M059J (cell line): Measurements from ENCODE around the genes IDI2 and IDI1.

- RAMPAGE, long total RNA = no peak
Measured at GRCh38 chr10:73425-74286, 24.6 kb upstream of the TUBB8 start.

DNA sequence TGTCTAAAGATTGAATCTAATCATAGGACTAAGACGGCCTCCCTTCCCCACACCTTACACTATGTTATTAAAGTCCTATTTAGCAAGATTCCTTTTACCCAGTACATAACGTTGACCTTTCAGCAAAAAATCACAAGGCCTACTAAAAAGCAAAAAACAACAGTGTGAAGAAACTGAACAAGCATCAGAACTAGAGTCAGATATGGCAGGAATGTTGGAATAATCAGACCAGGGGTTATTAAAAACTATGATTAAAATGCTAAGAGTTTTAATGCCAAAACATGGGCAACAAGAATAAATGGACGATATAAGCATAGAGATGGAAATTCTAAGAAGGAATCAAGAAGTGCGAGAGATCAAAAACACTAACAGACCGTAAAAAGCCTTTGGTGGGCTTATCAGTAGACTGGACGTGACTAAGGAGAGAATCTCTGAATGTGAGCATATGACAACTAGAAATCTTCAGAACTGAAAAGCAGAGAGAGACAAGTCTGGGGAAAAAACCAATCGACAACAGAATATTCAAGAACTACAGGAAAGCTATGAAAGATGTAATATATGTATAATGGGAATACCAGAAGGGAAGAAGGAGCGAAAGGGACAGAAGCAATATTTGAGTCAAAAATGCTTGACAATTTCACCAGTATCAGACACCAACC, 34.1 kb downstream of the ZMYND11 start:
- RAMPAGE, long total RNA = no peak

- RAMPAGE, long total RNA = no peak
Measured at GRCh38 chr10:246272-247108, 111.2 kb downstream of the ZMYND11 start.

GRCh38 chr10:314417-314928, 179.2 kb downstream of the ZMYND11 start:
- RAMPAGE, long total RNA = no peak

- RAMPAGE, long total RNA = no peak
Measured at GRCh38 chr10:422086-423069, 267.1 kb downstream of the DIP2C start.

DNA sequence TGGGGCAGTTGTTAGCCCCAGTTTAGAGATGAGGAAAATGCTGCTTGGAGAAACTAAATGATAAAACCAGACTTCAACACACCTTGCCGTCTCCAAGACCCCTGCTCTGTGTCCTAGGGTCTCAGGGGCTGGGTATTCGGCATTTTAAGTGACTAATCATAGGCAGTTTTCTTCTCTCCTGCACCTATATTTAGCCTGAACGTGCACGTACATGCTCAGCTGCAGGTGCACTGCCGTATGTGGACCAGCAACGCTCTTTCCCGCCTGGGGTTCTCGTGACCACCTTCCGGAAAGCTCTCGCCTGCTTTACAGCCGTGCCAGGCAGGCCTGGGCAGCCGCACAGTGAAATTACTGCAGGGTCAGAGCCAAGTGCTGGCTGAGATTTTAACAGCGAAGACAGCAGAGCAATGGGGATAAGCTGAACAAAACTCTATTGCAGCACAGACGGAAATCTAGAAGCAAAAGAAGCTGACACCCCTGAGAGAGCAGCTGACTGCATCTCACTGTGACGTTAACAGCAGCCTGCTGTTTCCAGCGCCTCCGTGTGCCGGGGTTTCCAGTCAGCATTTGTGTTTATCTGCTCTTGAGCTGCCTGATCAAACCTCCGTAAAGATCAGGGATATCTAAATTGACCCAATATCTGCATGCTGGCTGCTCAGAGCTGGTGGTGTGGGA, 179.1 kb downstream of the DIP2C start:
- RAMPAGE, long total RNA = no peak

GRCh38 chr10:548243-548628, 141.2 kb downstream of the DIP2C start:
- RAMPAGE, long total RNA = no peak

DNA sequence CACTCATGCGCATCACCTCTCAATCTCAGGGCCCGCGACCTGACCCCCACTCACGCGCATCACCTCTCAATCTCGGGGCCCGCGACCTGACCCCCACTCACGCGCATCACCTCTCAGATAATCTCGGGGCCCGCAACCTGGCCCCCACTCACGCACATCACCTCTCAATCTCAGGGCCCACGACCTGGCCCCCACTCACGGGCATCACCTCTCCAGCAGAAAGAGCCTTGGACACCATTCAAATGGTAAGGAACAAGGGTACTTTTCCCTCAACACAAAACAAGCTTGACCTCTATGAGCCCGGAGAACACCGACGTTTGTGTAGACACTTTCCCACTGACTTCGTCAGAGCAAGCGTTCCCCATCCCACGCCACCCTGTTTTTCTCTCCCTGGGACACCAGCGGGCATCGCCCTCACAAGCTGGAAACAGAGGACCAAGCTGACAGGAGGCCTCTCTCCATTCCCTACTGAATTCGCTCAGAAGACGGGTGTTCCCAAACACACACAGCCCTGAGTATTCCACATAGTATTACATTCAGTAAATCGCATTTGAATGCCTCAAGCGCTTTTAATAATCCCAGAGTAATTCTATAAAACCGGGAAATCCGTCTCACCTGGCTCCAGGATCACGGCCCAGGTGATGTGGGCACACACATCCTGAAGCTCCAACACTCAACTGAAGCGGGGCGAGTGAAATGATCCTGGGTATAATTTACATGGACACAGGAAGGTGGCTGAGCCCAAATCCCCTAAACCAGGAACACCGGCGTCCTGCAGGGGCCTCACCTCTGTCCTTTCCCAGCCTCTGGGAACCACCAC, 104.4 kb downstream of the DIP2C start:
- RAMPAGE, long total RNA = no peak

DNA sequence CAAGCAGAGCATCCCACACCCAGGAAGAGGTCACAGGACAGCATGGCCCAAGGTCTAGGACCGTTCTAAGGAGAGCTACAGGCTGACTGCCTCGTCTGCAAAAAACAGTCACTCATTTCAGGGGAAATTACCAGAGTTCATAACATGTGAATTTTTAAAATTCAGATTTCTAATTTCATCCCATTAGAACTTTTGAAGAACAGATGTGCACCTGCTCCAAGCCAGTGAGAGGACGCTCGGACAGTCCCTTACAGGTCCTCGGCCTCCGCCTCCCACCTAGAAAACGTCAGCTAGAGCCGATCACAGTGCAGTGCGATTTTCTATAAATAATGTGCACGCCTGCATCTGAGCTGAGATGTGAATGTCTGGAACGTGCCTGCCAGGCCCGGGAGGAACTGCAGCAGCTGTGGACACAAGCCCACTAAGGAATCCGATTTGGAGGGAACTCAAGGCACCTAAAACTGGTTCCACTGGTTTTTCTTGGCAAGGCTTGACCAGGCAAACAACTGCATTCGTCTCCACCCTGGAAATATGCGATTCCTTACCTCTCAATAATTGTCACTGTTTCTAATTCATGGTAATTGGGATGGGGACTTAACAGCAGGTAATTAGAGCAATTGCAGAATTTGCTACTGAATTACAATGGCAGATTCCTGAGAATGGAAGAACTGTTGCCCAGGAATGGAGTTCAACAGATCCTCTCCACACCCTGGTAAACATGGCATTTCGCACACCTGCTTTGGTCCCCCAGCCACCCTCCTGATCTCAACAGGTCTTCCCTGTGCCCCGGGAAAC, 76.2 kb downstream of the DIP2C start:
- RAMPAGE, long total RNA = no peak

GRCh38 chr10:690410-691109, 1.1 kb upstream of the DIP2C start:
- RAMPAGE, long total RNA = no peak

- RAMPAGE, long total RNA = no peak
Measured at GRCh38 chr10:913223-914186, 18.0 kb downstream of the LARP4B start.

DNA sequence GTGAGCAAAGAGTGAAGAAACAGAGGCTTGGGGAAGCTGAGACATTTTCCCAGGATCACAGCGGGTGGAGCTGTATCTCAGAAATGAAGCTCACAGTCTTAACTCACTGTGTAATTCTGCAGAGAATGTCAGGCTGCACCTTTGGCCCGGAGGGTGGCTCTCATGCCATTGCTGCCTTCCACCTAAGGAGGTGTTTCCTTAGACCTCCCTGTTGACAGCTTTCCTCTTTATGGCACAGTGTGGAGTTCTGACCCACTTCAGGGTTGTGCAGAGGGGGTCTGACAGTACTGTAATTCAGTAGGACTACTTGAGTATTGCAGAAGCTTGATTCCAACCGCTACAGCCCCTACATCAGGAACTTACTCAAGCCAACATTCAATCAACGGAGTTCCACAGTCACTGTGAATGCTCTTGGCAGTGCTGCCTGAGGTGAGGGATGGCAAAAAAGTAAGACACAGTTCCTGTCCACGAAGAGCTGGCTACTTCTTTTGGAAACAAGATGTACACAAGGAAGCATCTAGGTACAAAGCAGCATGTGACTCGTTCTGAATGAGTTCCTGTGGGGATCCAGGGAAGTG, 2.7 kb upstream of the GTPBP4 start:
- RAMPAGE, long total RNA = no peak

- RAMPAGE, long total RNA = no peak
Measured at GRCh38 chr10:1005383-1006265, 17.4 kb downstream of the GTPBP4 start.

DNA sequence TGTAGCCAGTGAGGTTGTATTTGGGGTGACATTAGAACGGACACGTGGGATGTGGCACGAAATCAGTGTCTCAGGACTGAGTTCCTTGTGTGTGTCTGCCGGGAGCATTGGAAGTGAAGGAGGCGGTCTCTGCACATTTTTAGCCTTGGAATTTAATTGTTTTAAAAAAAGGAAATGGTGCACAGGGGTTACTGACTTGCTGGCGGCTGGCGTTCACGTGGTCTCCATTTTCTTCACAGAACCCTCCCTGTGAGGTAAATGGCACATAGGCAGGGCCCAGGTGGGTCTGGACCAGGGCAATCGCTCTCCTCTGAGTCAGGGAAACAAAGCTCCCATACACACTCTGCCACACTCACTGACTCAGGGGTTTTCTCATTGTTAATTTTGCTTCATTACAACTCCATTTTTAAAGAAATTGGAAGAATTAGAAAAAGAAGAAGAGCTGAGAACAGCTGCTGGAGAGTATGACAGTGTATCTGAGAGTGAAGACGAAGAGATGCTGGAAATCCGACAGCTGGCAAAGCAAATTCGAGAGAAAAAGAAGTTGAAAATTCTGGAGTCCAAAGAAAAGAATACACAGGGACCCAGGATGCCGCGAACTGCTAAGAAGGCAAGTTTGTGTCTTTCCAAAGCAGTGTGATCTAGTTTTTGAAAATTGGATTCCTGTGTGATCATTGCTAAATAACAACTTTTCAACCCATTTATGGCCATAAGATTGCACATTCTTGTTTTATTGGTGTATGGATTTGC, 13.4 kb downstream of the IDI2 start:
- RAMPAGE, long total RNA = no peak

DNA sequence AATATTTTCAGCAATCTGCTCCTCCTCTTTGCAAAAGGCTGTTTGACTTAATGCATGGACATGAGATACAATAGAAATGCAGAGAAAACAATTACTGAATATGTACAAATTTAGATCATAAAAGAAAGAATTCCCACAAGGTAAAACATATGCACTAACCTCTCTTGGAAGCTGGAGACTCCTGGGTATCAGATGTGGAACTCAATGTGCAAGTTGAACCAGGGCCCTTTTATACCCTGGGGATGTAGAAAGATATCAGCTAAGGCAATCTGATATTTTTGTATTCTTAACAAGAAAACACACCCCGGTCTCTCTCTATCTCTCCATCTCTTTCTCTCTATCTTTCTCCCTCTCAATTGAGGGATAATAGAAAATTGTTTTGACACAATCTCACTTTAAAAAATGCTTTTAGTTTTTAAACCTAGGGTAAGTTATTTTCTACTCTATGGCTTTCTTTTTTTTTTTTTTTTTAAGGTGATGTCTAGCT, at the start of gene IDI2:
Gene IDI2, minus strand, starts transcription at position 203 of the 487 bp plus-strand sequence.
- RAMPAGE, long total RNA = no peak

DNA sequence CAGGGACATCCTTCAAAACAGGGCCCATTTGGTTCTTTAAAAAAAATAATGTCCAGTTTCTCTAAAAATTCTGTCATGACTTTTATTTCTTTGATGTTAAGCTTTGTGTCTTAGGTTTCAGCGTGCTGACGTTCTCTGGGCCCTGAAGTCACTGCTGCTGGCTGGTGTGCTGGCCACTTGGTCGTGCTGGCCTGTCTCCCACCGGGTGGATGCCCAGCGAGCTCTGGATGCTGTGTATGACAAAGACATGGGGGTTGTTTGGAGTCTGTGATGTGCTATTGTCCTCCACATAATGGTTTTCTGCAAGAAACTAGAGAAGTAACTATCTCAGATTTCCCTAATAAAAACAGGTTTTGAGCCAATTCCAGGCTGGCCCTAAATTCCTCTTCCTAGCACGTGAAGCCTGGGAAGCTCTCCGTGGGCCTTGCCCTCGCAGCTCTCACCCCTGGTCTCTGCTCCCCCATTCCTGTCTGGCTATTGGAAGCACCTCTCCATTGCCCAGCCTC, 9.6 kb upstream of the IDI2 start:
- RAMPAGE, long total RNA = no peak

DNA sequence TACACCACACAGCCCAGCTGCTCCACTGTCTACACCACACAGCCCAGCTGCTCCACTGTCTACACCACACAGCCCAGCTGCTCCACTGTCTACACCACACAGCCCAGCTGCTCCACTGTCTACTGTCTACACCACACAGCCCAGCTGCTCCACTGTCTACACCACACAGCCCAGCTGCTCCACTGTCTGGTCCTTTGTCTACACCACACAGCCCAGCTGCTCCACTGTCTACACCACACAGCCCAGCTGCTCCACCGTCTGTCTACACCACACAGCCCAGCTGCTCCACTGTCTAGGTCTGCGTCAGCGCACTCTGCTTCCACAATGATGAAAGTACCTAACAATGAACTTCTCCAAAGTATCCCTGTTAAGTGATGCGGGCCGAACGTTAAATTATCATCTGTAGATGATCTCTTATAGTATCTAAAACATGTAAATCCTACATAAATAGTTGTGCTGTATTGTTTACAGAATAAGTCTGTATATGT, 1.5 kb downstream of the IDI1 start:
- RAMPAGE, long total RNA = no peak

GRCh38 chr10:1048984-1050114, at the start of gene IDI1:
IDI1 (minus strand) TSS chr10:1049119.
- RAMPAGE, long total RNA = no peak

GRCh38 chr10:1074157-1075002, 18.2 kb downstream of the WDR37 start:
- RAMPAGE, long total RNA = no peak

DNA sequence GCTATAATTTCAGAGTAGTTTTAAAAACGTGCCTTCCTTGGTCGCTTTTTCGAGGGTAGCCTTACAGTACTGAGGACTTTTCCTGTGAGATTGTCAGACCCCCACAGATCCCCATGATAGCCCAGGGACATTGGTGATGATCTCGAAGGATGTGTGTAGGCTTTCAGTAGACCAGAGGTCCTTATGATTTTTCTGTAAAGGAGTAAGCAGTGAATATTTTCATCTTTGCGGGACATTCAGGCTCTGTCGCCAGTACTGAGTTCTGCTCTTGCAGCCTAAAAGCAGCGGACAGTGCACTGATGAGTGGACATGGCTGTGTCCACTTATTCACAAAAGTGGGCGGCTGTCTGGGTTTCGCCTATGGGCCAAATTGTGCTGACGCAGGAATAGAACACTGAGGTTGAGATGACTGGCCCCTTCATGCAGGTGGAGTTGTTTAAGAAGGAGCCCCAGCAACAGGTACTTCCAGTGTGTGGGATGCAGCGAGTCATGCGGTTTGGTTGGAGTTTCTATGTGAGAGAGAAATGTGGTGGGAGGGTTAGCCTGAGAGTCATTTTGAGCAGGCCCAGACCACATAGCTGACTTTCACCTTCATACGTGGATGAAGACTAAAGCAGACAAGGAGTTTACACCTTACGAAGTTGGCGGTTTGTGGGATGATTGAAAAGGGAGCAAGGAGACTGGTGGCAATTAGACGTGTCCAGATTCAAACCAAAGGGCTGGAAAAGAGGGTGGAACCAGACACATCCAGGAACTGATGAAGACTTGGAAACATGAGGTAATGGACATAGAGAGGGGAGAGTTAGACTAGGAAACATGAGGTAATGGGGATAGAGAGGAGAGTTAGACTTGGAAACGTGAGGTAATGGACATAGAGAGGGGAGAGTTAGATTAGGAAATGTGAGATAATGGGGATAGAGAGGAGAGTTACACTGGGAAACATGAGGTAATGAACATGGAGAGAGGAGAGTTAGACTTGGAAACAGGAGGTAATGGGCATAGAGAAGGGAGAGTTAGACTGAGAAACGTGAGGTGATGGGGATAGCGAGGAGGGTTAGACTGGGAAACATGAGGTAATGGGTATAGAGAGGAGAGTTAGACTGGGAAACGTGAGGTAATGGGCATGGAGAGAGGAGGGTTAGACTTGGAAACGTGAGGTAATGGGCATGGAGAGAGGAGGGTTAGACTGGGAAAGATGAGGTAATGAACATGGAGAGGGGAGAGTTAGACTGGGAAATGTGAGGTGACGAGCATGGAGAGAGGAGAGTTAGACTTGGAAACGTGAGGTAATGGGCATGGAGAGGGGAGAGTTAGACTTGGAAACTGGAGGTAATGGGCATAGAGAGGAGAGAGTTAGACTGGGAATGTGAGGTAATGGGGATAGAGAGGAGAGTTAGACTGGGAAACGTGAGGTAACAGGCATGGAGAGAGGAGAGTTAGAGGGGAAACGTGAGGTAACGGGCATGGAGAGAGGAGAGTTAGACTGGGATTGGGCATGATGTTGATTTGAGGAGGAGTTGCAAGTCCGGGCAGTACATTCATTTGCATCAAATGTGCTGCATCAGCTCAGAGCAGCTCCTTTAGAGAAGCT, 38.4 kb downstream of the WDR37 start:
- RAMPAGE, long total RNA = no peak